Right lobe of liver (tissue), 4 donors: Measurements from ENCODE around the gene BTF3L4.

GRCh38 chr1:50906549-50907459, 53.3 kb downstream of the FAF1 start:
- PRO-cap, 4 experiments = no peak in any of the 4 experiments
- RAMPAGE, long total RNA, 2 experiments = no peak in any of the 2 experiments

- PRO-cap, 4 experiments = peak in 4 of 4 experiments; most common plus-strand start chr1:50976659 (in 4)
- RAMPAGE, long total RNA, 2 experiments = no peak in any of the 2 experiments
Measured at GRCh38 chr1:50976418-50977304, 6.6 kb downstream of the CDKN2C start.

DNA sequence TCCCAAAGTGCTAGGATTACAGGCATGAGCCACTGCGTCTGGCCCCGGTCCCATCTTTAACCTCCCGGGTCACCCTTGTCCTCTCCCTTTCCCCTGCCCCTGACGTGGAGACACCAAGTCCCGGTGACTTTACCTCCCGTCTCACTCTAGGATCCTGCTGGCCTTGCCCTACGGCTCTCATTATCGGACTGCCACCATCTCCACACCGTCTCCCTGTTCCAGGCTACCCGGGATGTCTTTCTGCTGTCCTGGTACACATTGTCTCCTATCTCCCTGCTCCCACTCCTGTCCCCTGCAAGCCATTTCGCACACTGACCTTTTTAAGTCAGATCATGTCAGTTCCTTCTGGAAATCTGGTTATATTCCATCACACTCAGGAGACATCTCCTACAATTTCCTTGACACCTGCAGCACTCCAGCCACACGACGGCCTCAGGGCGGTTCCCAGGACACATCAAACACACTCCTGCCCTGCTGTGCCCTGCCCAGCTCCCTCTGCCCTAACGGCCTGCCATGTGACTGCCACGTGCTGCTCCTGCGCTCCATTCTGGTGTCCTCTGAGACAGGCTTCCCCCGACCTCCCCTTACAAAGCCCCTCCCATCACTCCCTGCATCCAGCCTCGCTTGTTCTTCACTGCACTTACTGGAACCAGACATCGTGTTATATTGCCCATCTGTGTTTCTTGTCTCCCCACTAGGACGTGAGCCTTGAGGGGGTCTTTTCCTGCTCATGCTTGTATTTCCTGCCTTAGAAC, 32.7 kb downstream of the TTC39A start:
- PRO-cap, 4 experiments = no peak in any of the 4 experiments
- RAMPAGE, long total RNA, 2 experiments = start-site peak on the minus strand in 2 of 2 experiments, centred at positions 477 to 550 of the sequence, 14 to 17 reads per replicate

GRCh38 chr1:51569358-51570202, 47.3 kb upstream of the OSBPL9 start:
- PRO-cap, 4 experiments = no peak in any of the 4 experiments
- RAMPAGE, long total RNA, 2 experiments = no peak in any of the 2 experiments

GRCh38 chr1:51690039-51690608, 73.2 kb downstream of the OSBPL9 start:
- PRO-cap, 4 experiments = peak in 1 of 4 experiments; most common plus-strand start chr1:51690337 (in 1); most common minus-strand start chr1:51690368 (in 1)
- RAMPAGE, long total RNA, 2 experiments = no peak in any of the 2 experiments

DNA sequence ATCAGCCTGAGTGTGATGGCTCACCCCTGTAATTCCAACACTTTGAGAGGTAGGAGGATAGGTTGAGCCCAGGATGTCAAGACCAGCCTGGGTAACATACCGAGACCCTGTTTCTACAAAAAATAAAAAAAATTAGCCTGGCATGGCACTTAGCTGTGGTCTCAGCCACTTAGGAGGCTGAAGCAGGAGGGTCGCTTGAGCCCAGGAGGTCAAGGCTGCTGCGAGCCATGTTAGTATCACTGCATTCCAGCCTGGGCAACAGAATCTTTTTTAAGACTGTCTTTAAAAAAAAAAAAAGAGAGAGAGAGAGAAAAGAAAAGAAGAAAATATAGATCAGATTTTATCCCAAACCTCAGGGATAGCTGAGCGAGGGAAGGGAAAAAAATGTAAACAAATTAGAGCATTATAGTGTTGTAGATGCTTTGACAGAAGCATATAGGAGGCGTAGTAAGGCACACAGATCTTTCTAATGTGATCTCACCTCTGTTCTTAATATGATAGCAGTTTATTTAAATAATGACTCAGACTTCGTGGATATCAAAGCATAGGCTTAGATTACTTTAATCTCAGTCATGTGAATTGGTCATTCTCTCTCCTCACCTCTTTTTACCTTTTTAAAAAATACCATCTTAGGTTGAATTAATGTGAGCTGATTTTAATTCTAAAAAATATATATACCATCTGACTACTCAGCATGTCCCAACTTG, 76.4 kb downstream of the OSBPL9 start:
- PRO-cap, 4 experiments = peak in 3 of 4 experiments; most common plus-strand start position 566 of the sequence (in 1); most common minus-strand start position 468 of the sequence (in 3)
- RAMPAGE, long total RNA, 2 experiments = no peak in any of the 2 experiments

- PRO-cap, 4 experiments = peak in 4 of 4 experiments; most common plus-strand start chr1:52056295 (in 3); most common minus-strand start chr1:52056171 (in 4)
- RAMPAGE, long total RNA, 2 experiments = start-site peak on the plus strand in 2 of 2 experiments, at chr1:52056264-52056338 at its widest, 262 to 899 reads per replicate; start-site peak on the minus strand in 1 of 2 experiments, at chr1:52056080-52056189 at its widest, 31 reads per replicate
Measured at GRCh38 chr1:52055943-52056641, at the start of gene BTF3L4. BTF3L4 (plus strand) TSS chr1:52056295.

GRCh38 chr1:52356192-52356703, 9.8 kb downstream of the CC2D1B start:
- PRO-cap, 4 experiments = no peak in any of the 4 experiments
- RAMPAGE, long total RNA, 2 experiments = no peak in any of the 2 experiments

GRCh38 chr1:52726994-52727551, 820 bp downstream of the ZYG11B start:
- PRO-cap, 4 experiments = peak in 3 of 4 experiments; most common plus-strand start chr1:52727408 (in 1); most common minus-strand start chr1:52727383 (in 2)
- RAMPAGE, long total RNA, 2 experiments = no peak in any of the 2 experiments

GRCh38 chr1:53082259-53082861, 20.3 kb downstream of the PODN start:
- PRO-cap, 4 experiments = no peak in any of the 4 experiments
- RAMPAGE, long total RNA, 2 experiments = no peak in any of the 2 experiments

- PRO-cap, 4 experiments = no peak in any of the 4 experiments
- RAMPAGE, long total RNA, 2 experiments = no peak in any of the 2 experiments
Measured at GRCh38 chr1:53083350-53084119, 21.5 kb downstream of the PODN start.

DNA sequence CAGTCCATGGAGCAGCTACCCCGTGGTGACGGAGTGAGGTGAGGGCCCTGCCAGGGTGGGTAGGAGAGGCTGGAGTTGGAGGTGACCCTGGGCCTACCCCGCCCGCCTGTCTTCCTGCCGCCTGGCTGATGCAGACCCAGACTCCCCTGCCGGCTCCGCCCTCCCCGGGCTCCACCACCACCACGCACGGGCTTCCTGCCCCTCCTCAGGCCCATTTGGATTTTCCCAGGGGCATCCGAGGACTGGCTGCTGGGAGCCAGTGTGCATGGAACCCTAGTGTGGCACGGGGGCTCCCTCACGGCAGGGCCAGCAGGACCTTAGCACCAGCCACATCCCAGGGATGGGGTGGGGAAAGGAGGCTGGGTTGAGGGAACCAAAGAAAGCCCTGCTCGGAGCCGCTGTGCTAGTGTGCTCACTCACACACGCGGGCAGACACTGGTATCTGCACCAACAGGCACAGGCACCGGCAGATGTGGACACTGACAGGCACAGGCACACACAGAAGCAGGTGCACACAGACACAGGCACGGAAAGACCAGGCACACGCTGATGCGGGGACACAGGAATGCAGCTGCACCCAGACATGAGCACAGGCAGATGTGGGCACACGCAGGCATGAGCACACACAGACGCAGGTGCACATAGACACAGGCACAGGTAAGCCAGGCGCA, 32.7 kb downstream of the PODN start:
- PRO-cap, 4 experiments = no peak in any of the 4 experiments
- RAMPAGE, long total RNA, 2 experiments = no peak in any of the 2 experiments

DNA sequence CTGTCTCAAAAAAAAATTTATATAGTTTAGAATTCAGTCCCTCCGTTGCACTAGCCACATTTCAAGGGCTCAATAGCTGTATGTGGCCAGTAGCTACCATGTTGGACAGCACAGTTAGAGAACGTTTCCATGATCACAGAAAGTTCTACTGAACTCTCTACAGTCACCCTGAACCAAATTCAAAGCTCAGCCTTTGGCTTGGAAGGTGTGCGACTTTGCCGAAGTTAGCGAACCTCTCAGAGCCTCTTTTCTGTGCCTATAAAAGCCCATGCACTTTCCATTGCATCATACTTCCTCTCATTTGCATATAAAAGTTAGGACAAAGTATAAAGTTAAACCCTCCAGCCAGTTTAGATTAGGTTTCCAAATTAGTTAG, 4.7 kb upstream of the SLC1A7 start:
- PRO-cap, 4 experiments = peak in 4 of 4 experiments; most common minus-strand start position 236 of the sequence (in 4)
- RAMPAGE, long total RNA, 2 experiments = no peak in any of the 2 experiments

DNA sequence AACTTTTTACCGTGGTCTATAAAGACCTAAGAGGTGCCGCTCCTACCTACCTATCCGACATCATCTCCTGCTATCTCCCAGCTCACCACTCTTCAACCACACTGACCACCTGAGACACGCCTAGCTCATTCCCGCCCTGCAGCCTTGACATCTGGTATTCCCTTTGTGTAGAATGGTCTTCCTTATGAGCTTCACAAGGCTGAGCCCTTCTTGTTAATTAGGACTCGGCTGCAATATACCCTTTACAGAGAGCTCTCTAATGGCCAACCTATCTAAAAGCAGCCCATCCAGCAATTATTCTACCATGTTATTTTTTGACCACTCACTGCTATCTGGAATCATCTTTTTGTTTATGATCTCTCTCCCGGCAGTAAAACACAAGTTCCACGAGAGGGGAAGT, 609 bp downstream of the MAGOH start:
- PRO-cap, 4 experiments = no peak in any of the 4 experiments
- RAMPAGE, long total RNA, 2 experiments = no peak in any of the 2 experiments

DNA sequence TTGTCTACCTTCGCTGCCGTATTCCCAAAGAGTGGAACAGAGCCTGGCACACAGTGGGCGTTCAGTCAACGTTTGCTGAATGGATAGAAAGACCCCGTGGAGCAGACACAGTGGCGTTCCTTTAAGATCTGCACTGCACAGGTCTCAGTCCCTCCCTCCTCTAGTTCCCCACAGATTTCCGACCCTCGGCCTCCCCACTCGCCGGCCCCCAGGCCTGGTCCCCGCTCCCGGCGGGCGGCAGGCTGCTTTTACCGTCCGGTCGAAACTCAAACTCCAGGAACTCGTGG, 266 bp downstream of the MAGOH start:
- PRO-cap, 4 experiments = no peak in any of the 4 experiments
- RAMPAGE, long total RNA, 2 experiments = no peak in any of the 2 experiments

GRCh38 chr1:53243534-53244823, 5.7 kb upstream of the MAGOH start:
- PRO-cap, 4 experiments = no peak in any of the 4 experiments
- RAMPAGE, long total RNA, 2 experiments = no peak in any of the 2 experiments

- PRO-cap, 4 experiments = no peak in any of the 4 experiments
- RAMPAGE, long total RNA, 2 experiments = no peak in any of the 2 experiments
Measured at GRCh38 chr1:53512304-53512690, 53.1 kb downstream of the DMRTB1 start.

- PRO-cap, 4 experiments = no peak in any of the 4 experiments
- RAMPAGE, long total RNA, 2 experiments = no peak in any of the 2 experiments
Measured at GRCh38 chr1:53572191-53573139, 113.3 kb downstream of the DMRTB1 start.

GRCh38 chr1:53606653-53606910, 132.4 kb downstream of the GLIS1 start:
- PRO-cap, 4 experiments = no peak in any of the 4 experiments
- RAMPAGE, long total RNA, 2 experiments = no peak in any of the 2 experiments

GRCh38 chr1:53697765-53698333, 41.1 kb downstream of the GLIS1 start:
- PRO-cap, 4 experiments = no peak in any of the 4 experiments
- RAMPAGE, long total RNA, 2 experiments = no peak in any of the 2 experiments